Bronchus (tissue), 1 donor: ENCODE measurements around a stretch of chr18.

DNA sequence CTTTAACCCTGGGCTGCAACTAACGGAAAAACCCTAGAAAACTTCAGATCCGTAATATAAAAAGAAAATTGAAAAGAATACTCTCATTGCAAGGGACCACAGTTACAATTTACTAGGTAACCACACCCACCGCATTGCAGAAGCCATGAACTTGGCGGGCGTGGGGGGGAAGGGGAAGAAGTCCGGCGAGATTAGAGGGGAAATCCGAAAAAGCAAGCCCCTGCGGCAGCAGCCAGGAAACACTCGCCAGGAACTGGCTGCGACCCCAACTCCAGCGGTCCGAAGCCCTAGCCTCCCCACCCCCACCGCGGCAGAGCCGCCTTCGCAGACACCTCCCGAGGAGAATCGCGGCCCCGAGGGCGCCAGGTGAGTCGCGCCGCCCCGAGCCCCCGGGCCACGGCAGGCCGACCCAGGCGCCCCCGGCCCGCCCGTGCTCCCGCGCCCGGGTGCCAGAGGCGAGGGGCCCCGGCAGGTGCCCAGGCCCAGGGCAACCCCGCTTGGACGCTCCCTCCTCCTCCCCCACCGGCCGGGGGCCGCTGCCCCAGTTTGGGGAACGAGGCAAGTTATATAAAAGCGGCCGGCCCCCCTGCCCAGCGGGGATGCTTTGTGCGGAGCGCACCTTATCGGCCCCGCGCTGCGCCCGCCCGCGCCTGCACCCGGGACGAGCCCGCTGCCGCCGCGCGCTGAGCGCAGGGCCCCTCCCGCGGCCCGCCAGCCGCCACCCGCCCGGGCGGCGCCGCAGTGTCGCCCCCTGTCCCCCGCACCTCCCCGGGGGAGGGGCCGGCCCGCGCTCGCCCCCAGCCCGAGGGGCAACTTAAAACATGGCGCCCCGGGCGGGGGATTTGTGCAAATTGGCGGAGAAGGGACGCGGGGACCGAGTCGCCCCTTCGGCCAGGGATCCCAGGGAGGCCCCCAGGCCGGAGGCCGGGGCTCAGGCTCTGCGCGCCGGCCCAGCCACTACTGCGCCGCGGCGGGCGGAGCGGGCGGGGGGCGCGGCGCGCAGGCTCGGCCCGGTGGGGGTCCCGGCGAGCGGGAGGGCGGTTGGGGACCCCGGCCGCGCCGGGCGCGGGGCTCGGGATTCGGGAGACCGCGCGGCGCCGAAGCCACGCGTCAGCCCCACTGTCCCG, 740 bp downstream of the EPB41L3 start:
- PRO-cap: unidirectional peak, plus-strand start at position 249 of the sequence

DNA sequence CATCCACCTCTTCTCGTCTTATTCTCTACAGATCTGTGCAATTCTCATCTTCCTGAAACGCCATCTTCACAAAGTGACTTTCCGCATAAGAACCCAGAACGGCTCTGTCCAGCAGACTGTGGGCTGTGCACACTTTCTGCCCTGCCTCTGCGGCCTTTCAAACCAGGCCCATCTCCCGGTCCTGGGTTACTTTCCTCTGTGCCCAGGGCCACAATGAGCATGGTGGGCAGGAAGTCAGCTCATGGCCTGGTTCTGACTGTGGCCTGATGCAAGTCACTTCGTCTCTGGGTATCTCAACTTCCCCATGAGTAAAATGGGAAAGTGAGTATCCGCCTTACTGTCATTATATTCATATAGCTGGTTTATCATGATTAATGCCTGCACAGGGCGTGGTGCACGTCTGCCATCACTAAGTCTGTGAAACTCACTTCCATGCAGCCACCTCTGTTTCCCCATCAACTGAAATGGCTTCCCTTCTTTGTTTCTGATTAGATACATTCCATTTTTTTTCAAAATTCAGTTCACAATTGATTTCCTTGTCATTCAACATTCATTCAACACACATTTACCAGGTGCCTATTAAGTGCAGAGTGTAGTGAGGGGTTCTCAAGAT, 71.8 kb upstream of the TMEM200C start:
- PRO-cap: no peak

DNA sequence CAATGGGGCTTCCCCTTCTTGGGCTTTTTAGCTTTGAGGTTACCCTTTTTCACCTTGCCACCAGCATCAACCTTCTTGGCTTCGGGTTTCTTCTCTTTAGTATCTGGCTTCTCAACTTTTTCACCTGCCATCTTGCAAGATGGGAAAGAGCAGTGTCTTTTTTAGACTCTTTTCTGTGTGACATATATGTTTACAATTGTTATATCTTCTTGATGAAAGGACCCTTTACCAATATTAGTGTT, 48.1 kb upstream of the L3MBTL4 start:
- PRO-cap: no peak

- PRO-cap: no peak
Measured at GRCh38 chr18:6557057-6557843, 142.5 kb upstream of the L3MBTL4 start.

GRCh38 chr18:6875465-6876123, 146.1 kb downstream of the ARHGAP28 start:
- PRO-cap: no peak

GRCh38 chr18:7712012-7713086, 145.2 kb downstream of the PTPRM start:
- PRO-cap: no peak

DNA sequence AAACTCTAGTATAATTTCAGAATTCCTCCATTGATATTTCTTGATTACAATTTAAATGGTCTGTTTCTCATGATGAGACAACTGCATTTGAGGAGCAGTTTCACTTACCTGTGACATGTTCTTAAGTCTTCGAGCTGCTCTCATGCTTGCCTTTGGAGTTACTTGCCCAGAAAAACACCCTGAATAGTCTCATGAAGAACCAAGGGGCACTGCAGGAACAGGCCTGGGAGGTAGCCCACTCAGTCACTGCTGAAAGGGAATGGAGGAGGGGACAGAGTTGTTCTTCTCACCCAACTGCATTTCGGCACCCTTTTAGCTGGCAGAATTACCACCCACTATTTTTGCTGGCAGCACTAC, 181.8 kb downstream of the PTPRM start:
- PRO-cap: no peak

- PRO-cap: no peak
Measured at GRCh38 chr18:7949159-7949573, 382.1 kb downstream of the PTPRM start.

- PRO-cap: no peak
Measured at GRCh38 chr18:8341335-8341819, 267.9 kb upstream of the RAB12 start.

GRCh38 chr18:8604101-8604589, 5.1 kb upstream of the RAB12 start:
- PRO-cap: no peak

- PRO-cap: no peak
Measured at GRCh38 chr18:8766128-8766423, 60.7 kb downstream of the MTCL1 start.

DNA sequence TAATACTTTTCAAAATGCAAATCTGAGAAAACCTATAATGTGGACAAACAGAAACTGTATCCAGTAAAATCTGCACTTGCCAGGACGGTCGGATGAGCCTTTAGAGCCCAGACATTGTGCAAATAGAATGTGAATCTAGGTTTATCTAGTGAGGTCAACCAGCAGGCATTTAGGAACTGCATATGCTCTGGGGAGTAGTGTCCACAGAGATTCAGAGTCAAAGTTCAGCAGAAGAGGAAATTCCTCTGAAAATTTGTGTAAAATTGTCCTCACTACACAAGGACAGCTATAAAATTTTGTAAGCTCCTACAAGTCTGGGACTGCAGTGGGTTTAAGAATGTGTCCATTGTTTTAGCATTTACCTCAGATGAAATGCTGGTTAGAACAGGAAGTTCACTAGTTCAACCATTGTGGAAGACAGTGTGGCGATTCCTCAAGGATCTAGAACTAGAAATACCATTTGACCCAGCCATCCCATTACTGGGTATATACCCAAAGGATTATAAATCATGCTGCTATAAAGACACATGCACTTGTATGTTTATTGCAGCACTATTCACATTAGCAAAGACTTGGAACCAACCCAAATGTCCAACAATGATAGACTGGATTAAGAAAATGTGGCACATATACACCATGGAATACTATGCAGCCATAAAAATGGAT, 9.7 kb upstream of the NDUFV2 start:
- PRO-cap: no peak

- PRO-cap: unidirectional peak, plus-strand start at chr18:9117560
Measured at GRCh38 chr18:9117165-9117741, 14.8 kb downstream of the NDUFV2 start.

DNA sequence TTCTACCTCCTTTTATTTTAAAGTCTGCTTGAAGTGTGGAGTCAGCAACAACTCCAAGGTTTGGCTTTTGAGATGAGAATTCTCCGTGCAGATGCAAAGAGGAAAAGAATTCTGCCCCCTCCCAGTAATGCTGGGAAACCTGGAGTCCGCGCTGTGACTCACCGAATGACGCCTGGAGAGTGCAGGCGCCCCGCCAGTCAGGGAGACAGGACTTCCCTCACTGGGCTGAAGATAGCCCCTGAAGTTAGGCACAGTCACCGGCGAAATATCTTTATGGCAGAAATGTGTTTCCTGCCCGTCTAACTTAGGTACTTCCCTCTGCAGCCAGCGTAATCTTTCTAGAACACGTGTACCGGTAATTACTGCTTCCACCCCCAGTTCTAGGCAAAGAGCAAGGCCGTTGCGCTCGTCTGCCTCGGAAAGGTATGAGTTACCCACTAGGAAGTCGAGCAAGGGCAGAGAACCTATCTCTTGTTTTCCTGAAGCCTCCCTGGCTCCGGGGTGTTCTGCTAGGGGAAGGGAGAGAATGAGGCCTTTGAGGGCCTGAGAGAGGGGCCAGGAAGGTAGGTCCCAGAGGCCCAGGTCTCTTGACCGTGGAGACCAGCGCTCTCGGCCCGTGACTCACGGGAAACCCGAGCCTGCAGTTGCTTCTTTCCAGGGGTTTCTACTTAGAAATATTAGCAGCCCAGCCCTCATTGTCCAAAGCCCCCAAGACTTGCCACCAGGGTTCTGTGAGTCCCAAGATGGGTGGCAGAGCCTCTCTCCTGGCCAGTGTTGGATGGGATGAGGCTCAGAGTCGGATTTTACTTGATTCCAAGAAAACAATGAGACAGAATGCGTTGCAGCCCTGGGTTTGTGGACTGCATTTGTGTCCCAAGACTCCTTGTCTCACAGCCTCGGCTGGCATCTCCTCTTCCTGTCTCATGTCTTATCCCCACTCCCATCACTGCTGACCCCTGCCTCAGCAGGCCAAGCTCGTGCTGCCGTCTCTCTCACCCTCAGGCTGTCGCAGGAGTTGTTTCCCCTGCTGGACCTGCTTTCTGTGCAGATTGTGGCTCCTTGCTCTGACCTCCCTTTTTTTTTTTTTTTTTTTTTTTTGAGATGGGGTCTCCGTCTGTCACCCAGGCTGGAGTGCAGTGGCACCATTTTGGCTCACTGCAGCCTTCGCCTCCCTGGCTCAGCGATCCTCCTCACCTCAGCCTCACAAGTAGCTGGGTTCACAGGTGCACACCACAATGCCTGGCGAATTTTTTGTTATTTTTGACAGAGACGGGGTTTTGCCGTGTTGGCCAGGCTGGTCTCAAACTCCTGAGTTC, 70.3 kb downstream of the TWSG1 start:
- PRO-cap: no peak

DNA sequence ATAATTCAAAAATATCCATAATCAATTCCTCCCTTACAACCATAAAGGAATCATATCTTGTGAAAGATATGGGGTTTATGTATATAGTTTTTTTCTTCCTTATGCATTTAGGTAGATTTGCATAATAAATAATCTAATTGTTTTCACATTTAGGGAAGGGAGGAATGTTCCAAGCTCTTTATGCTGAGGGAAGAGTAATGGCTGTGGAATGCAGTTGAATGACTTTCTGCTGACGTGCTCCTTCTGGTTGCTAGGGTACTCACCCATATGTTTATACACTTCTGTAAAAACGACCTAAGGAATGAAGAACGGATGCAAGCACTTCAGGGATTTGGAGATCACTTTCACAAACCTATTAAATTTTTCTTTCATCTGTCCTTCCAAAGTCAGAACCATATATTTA, 29.2 kb upstream of the PPP4R1 start:
- PRO-cap: unidirectional peak, plus-strand start at position 286 of the sequence

DNA sequence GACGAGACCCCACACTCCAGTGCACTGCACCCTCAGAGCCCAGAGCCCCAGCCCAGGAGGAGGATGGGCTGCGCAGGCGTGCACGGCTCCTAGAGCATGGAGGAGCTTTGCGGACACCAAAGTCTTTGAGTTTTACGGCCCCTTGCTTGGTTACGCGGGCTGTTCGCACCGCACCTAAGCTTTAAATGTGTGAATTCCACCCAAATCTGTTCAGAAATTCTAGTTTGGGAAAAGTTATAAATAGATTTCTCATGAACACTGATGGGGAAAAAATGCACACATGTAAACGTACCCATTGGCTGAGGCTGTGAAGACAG, 45.5 kb upstream of the PPP4R1 start:
- PRO-cap: no peak

DNA sequence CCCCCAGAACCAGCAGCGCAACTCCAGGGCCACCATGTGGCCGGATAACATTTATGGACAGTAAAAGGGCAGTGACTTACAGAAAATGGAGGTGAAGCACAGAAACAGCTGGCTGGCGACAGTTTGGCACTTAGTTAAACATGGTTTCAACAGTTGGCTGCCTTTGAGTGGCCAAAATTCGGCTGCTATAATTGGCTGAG, 24.7 kb upstream of the RAB31 start:
- PRO-cap: unidirectional peak, plus-strand start at position 81 of the sequence

- PRO-cap: no peak
Measured at GRCh38 chr18:9684842-9685885, 22.9 kb upstream of the RAB31 start.

GRCh38 chr18:9712060-9713125, 4.3 kb downstream of the RAB31 start:
- PRO-cap: no peak

GRCh38 chr18:9720127-9721036, 12.3 kb downstream of the RAB31 start:
- PRO-cap: no peak